Hair follicular keratinocyte (primary cell): ENCODE measurements around the genes THSD7A, TMEM106B, MEOX2, AGR2 and AGR3.

DNA sequence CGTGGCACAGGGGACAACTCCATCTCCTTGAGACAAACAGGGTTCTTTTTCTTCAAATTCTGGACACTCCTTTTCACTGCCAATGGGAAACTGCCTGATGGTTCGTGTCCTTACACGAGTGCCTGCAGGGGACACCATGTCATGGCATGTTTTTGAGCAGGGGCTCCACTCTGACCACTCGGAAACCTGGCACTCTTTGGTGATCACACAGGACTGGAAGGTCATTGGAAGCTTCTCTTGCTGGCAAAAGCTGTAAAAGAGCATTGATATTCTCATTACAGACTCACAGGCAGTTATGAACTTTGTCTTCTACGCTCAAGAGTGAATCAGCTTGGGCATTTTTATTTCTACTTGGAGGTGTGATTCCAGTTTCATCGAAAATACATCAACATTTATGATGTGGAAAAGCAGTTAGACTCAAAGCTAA, 238.7 kb downstream of the THSD7A start:
- RAMPAGE, long total RNA = no peak

GRCh38 chr7:11831437-11832646, at the start of gene THSD7A:
Gene THSD7A, minus strand, starts transcription at chr7:11832198.
- RAMPAGE, long total RNA = no peak

GRCh38 chr7:12210860-12212001, at the start of gene TMEM106B:
Gene TMEM106B, plus strand, starts transcription at chr7:12211294.
- RAMPAGE, long total RNA = start-site peak on the plus strand at chr7:12211282-12211346, 223 and 38 reads in 2 replicates

DNA sequence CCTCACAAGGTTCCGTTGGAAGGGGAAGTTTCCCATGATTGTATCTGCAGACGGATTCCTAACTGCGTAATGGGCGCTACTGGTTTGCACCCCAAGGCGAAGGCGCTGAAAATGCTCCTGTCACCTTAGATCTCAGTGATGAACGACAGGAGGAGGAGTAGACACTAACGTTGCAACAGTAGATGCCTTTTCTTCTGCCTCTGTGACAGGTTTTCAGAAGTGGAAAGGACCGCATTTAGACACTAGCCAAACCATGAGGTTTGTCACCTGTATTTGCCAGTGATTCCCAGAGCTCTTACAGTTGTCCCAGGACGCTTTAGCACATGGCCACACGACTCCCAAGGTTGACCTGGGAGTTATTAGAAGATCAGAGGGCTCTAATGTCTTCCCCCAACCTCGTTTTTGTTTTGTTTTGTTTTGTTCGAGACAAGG, 508 bp upstream of the VWDE start:
- RAMPAGE, long total RNA = no peak

- RAMPAGE, long total RNA = no peak
Observed at GRCh38 chr7:12689818-12690769, 2.7 kb downstream of the ARL4A start.

DNA sequence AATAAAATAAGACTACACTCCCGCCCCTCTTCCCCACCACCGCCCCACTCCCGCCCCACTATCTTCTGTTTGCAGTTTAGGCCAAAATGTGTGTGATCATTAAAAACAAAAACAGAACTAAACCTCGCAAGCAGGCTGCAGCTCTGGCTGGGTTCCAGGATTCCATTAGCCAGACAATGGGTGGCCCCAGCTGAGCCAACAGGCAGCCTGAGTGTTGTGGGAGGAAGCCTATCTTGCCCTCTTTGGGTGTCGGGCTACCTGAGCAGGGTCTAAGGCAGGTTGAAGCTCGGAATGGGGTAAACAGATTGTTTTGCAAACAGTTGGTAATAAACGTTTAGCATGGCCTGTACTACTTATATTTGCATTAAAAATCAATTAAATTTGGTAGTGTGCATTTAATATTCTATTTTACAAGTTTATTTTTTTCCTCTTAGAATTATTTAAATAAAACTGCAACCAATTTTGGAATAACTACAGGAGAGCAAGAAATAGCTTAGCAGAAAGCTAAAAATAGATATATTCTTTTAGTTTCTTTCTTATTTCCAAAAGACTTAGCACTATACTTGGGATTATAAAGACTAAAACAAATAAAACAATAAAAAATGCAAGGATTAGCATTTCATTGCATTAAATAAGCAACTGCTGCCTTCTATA, 41.9 kb downstream of the ARL4A start:
- RAMPAGE, long total RNA = no peak

- RAMPAGE, long total RNA = no peak
Observed at GRCh38 chr7:13161298-13161540, 473.8 kb downstream of the ARL4A start.

- RAMPAGE, long total RNA = no peak
Observed at GRCh38 chr7:13806201-13806498, 183.3 kb downstream of the ETV1 start.

GRCh38 chr7:14084713-14085156, 95.3 kb upstream of the ETV1 start:
- RAMPAGE, long total RNA = no peak

- RAMPAGE, long total RNA = no peak
Observed at GRCh38 chr7:14154910-14155123, 165.4 kb upstream of the ETV1 start.

DNA sequence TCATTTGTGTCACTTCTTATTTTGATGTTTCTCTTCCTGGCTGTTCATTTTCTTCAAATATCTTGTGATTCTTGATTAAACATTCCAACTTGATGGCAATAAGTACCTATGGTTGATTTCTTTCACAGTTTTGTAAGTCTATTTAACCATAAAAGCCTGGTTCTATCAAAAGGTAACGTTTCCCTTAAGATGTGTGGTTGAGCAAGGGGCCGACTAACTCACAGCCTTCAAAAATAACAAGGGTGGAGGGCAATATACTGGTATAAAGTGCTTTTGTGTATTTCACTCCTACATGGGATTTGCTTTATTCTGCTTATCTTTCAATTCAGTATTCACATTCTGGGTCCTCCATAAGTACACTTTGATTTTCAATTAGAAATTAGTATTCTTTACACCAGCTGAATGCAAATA, 121.6 kb downstream of the DGKB start:
- RAMPAGE, long total RNA = no peak

GRCh38 chr7:15396504-15396910, 165.3 kb downstream of the AGMO start:
- RAMPAGE, long total RNA = no peak

DNA sequence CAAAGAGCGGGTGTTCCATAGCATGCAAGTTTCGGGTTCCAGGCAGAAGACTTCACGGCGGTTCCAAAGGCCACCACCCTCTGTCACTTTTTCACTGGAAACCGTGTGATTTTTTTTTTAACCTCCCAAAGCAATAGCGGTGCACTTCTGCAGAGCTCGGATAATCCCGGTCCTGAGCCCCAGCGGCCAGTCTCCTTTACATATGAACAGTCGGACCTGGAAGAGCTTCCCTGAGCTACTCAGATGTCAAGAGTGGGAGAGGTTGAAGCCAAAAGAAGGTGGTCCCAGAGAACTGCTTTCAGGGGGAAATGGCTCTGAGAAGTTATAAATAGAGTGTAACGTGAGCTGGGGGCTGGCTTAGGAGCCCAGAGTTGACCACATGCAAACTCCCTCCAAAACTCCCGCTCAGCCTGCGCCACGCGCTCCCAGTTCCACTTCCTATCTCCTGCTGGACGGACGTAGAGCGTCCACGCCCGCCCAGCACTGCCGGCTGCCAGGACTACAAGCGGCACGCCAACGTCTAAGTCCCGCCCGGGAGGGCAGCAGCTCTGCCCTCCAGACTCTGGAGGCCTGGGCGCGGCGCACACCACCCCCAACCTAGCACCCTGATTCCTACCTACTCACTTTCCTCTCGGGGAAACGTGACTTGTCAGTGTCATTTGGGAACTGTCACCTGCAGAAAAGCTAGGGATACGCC, at the start of gene MEOX2:
TSS of gene MEOX2 (minus strand) at position 300 of the 697 bp plus-strand sequence.
- RAMPAGE, long total RNA = no peak

GRCh38 chr7:15765780-15766266, 79.3 kb upstream of the MEOX2 start:
- RAMPAGE, long total RNA = no peak

GRCh38 chr7:16420850-16421038, 594 bp downstream of the CRPPA start:
- RAMPAGE, long total RNA = no peak

GRCh38 chr7:16754338-16754880, 854 bp downstream of the TSPAN13 start:
- RAMPAGE, long total RNA = no peak

- RAMPAGE, long total RNA = no peak
Observed at GRCh38 chr7:16800976-16801199, 3.9 kb downstream of the AGR2 start.

GRCh38 chr7:16804571-16805448, at the start of gene AGR2:
Gene AGR2, minus strand, starts transcription at chr7:16804999.
- RAMPAGE, long total RNA = no peak

DNA sequence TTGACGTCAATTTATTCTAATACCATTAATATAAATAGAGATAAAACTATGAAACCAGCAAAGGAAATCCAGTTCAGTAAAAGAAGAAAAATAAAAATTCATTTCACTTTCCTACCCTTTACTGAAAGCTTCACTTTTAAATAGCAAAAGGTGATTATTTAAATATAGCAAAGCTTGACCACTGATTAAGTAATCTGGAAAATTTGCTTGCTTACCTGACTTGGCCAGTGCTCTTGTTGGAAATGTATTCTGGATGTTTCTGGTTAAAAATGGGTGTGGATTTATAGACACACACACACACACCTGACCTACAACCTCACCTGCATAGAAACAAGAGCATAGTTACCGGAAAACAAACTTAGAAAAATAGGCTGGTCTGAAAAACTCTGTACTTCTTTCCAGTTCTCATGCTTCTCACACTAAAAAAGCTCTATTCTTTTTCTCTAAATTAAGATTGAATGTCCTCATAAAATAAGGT, at the start of gene AGR3:
TSS of gene AGR3 (minus strand) at position 255 of the 478 bp plus-strand sequence.
- RAMPAGE, long total RNA = no peak

DNA sequence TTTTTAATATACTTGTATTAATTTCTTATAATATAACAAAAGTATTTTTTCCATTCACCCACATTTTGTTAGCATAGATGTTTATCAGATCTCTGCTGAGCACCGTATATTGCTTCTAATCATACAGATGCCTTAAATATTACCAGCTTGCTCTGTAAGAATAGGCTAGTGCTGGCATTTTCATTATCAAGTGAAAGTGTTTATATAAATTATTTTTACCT, 2.5 kb downstream of the AHR start:
- RAMPAGE, long total RNA = no peak